HepG2 (cell line): ENCODE data around the genes CLNK and HS3ST1.

DNA sequence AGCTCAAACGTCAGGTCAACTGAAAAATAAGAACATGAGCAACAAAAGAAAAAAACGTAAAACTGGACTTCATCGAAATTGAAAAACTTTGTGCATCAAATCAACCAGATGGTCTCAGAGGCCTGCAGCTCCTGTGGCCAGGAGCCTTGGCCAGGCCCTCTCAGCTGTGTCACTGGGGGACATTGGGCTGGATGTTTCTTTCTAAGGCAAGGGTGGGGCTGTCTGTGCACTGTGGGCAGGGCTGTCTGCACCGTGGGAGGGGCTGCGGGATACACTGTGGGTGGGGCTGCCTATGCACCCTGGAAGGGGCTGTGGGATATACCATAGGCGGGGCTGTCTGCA is 31.4 kb downstream of the ACOX3 start:
- RRBS, 2 experiments, result no CpG with 5 or more reads among the region's 6 CpGs
CAGE:
- cytosol, long polyA minus RNA, result no peak
- cytosol, long polyA plus RNA, result no peak
- long polyA plus RNA, result no peak
- nucleus, long polyA minus RNA, result no peak
- nucleus, long polyA plus RNA, result no peak

DNA sequence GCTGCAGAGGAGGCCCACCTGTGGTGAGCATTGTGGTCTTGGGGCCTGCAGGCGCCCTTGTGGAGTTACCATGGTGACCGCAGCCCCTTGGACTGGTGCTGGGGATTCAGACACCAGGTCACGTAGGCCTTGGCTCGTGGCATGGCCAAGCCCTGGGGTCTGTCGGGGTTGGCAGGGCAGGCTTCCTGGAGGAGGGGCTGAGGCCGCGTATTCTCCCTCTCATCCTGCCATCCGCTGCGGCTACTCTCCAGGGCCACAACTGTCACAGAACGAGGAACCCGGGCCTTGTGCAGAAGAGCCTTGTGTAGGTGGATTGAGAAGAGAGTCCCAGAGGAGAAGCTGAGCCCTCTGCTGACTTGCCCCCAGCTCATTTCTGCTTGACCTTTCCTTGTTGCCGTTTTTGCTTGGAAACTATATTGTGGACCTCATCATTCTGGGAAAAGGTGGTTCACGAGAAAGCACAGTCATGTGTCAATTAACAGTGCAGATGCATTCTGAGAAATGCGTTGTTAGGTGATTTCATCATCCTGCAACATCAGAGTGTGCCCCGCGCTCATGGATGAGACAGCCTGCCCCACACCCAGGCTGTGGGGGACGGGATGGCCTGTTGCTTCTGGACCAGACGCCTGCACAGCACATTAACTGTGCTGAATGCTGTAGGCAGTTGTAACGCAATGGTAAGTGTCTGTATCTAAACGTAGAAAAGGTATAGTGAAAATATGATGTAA is 38.4 kb downstream of the TRMT44 start:
- RRBS, 2 experiments, result no CpG with 5 or more reads among the region's 20 CpGs
CAGE:
- cytosol, long polyA minus RNA, result no peak
- cytosol, long polyA plus RNA, result no peak
- long polyA plus RNA, result no peak
- nucleus, long polyA minus RNA, result no peak
- nucleus, long polyA plus RNA, result no peak

DNA sequence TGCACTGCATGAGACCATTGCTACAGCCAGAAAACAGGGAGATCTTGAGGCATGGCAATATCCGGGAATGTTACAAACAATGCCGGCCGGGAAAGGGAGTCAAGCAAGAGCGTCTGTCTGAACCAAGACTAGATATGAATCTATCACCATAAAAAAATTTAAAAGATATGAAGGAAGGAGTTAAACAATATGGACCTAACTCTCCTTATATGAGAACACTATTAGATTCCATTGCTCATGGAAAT is 46.5 kb upstream of the FAM90A26 start:
- RRBS, 2 experiments, result no CpG with 5 or more reads among the region's 4 CpGs
CAGE:
- cytosol, long polyA minus RNA, result no peak
- cytosol, long polyA plus RNA, result no peak
- long polyA plus RNA, result no peak
- nucleus, long polyA minus RNA, result no peak
- nucleus, long polyA plus RNA, result no peak

- RRBS, 2 experiments, result 97 to 98% methylated on average over 12 to 15 of the region's 62 CpGs
CAGE:
- cytosol, long polyA minus RNA, result no peak
- cytosol, long polyA plus RNA, result no peak
- long polyA plus RNA, result no peak
- nucleus, long polyA minus RNA, result no peak
- nucleus, long polyA plus RNA, result no peak
Measured at GRCh38 chr4:10018562-10019492, 2.5 kb downstream of the SLC2A9 start.

- RRBS, 2 experiments, result no CpG with 5 or more reads among the region's 6 CpGs
CAGE:
- cytosol, long polyA minus RNA, result no peak
- cytosol, long polyA plus RNA, result no peak
- long polyA plus RNA, result no peak
- nucleus, long polyA minus RNA, result no peak
- nucleus, long polyA plus RNA, result no peak
Measured at GRCh38 chr4:10054253-10055035, 33.1 kb upstream of the SLC2A9 start.

DNA sequence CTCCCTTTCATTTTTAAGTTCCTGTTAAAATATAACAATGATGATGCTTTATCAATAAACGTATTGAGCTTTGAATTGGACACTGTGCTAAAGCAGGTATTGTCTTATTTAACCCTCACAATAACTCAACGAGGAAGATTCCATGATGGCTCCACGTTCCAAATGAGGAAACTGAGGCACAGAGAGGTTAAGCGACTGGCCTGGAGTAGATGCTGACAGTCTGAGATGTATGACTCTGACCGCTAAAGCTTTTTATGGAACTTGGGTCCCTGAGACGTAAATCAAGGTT is 36.0 kb upstream of the SLC2A9 start:
- RRBS, 2 experiments, result no CpG with 5 or more reads among the region's 6 CpGs
CAGE:
- cytosol, long polyA minus RNA, result no peak
- cytosol, long polyA plus RNA, result no peak
- long polyA plus RNA, result no peak
- nucleus, long polyA minus RNA, result no peak
- nucleus, long polyA plus RNA, result no peak

- RRBS, 2 experiments, result no CpG with 5 or more reads among the region's 42 CpGs
CAGE:
- cytosol, long polyA minus RNA, result no peak
- cytosol, long polyA plus RNA, result no peak
- long polyA plus RNA, result no peak
- nucleus, long polyA minus RNA, result no peak
- nucleus, long polyA plus RNA, result no peak
Measured at GRCh38 chr4:10084221-10085618, 31.9 kb downstream of the WDR1 start.

GRCh38 chr4:10094582-10095676 is 21.7 kb downstream of the WDR1 start:
- RRBS, 2 experiments, result 98 to 100% methylated on average over 2 to 5 of the region's 32 CpGs
CAGE:
- cytosol, long polyA minus RNA, result no peak
- cytosol, long polyA plus RNA, result no peak
- long polyA plus RNA, result no peak
- nucleus, long polyA minus RNA, result no peak
- nucleus, long polyA plus RNA, result no peak

DNA sequence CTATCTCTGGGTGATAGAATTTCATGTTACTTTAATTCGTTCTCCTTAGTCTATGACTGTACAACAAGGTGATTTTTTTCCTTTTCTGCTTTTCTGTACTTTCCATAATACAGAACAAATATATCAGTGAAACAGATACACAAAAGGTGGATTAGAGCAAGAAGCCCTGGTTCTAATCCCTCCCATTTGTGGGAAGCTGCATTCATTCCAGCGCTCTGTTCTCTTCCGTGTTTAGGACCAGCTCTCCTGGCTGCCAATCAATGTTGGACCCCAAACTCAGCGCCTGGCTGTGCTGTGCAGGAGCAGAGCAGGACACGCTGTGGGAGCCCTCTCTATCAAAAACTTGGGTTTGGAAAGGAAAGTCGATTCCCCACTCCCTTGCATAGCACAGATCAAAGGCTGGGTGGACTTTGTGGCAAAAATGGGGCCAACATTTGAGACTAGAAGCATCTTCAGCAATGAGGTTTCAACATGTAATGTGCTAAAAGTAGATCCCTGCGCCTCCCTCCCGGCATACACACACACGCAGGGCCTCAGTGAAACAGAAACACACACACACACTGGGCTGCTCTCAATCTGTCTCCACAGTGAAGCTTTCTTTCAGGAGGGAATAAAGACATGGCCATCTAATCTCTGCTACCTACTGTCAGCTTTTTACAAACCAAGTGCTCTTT is 12.3 kb downstream of the WDR1 start:
- RRBS, 2 experiments, result no CpG with 5 or more reads among the region's 9 CpGs
CAGE:
- cytosol, long polyA minus RNA, result no peak
- cytosol, long polyA plus RNA, result no peak
- long polyA plus RNA, result no peak
- nucleus, long polyA minus RNA, result no peak
- nucleus, long polyA plus RNA, result no peak

- RRBS, 2 experiments, result no CpG with 5 or more reads among the region's 17 CpGs
CAGE:
- cytosol, long polyA minus RNA, result no peak
- cytosol, long polyA plus RNA, result no peak
- long polyA plus RNA, result no peak
- nucleus, long polyA minus RNA, result no peak
- nucleus, long polyA plus RNA, result no peak
Measured at GRCh38 chr4:10109164-10109991, 7.2 kb downstream of the WDR1 start.

GRCh38 chr4:10449699-10450336 is 7.4 kb downstream of the ZNF518B start:
- RRBS, 2 experiments, result no CpG with 5 or more reads among the region's 3 CpGs
CAGE:
- cytosol, long polyA minus RNA, result no peak
- cytosol, long polyA plus RNA, result no peak
- long polyA plus RNA, result no peak
- nucleus, long polyA minus RNA, result no peak
- nucleus, long polyA plus RNA, result no peak

DNA sequence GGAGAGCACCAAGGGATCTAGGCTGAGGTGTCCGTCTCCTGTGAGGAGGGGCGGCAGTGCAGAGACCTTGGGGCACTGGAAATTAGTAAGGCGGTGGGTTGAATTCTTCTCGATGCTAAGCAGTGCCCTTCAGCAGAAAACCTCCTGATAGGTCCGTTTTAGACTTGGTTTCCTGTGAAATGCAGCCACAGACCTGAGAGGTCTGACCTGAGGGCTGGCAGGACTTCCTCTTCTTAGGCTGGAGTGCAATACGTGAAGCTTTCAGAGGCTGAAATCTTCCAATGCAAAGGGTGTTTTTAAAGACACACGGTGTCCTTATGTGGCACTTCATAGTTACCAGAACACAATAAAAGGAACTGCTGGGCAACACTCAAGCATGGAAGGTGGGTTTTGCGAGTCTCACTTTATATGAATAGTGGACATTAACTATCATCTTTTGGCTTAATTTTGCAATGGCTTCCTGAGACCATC is at the start of gene CLNK:
TSS of gene CLNK (minus strand) at position 90 of the 471 bp plus-strand sequence.
- RRBS, 2 experiments, result no CpG with 5 or more reads among the region's 8 CpGs
CAGE:
- cytosol, long polyA minus RNA, result no peak
- cytosol, long polyA plus RNA, result no peak
- long polyA plus RNA, result no peak
- nucleus, long polyA minus RNA, result no peak
- nucleus, long polyA plus RNA, result no peak

DNA sequence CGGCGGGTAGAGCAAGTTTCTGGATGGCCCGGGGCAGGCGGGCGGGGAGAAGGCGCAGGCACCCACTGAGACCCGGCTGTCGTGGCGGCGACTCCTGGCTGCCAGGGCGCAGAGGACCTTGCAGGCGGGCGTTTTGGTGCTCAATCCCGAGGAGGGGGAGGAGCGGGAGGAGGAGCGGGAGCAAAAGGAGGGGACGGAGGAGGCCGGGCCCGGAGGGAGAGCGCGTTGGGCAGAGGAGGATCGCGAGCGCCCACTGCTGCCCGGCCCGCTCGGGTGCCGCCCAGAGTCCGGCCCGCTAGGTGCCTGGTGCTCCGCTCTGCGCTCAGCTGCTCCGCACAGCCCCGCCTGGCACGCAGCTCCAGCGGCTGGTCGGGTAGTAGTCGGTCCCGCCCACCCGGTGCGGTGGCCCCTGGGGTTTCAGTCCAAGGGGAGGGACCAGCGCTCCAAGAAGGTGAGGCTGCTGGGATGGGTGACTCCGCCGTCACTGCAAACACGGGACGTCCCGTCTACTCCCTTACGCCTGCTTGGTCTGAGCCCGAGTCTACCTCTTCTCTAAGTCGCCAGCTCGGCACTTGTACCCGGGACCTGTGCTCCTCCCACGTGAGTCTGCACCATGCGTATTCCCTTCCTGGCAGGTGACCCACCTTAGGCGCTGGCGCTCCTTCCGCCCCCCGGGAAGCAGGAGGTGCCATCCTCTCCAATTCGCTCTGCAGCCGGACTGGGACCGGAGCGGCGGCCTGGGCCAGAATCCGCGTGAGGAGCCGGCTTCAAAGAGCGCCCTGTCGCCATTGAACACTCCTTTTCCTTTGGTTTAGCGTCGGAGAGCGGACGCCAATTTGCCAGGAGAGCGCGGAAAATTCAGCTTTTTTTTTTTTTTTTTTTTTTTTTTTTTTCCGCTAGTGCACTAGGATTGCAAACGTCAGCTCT is at the start of gene HS3ST1:
TSS of gene HS3ST1 (minus strand) at position 114 of the 927 bp plus-strand sequence.
- RRBS, 2 experiments, result 30 to 34% methylated on average over 27 to 35 of the region's 76 CpGs
CAGE:
- cytosol, long polyA minus RNA, result no peak
- cytosol, long polyA plus RNA, result no peak
- long polyA plus RNA, result no peak
- nucleus, long polyA minus RNA, result no peak
- nucleus, long polyA plus RNA, result no peak

- RRBS, 2 experiments, result no CpG with 5 or more reads among the region's 5 CpGs
CAGE:
- cytosol, long polyA minus RNA, result no peak
- cytosol, long polyA plus RNA, result no peak
- long polyA plus RNA, result no peak
- nucleus, long polyA minus RNA, result no peak
- nucleus, long polyA plus RNA, result no peak
Measured at GRCh38 chr4:11722272-11722875, 293.7 kb upstream of the HS3ST1 start.

GRCh38 chr4:11801840-11802321 is 373.2 kb upstream of the HS3ST1 start:
- RRBS, 2 experiments, result no CpG with 5 or more reads among the region's 5 CpGs
CAGE:
- cytosol, long polyA minus RNA, result no peak
- cytosol, long polyA plus RNA, result no peak
- long polyA plus RNA, result no peak
- nucleus, long polyA minus RNA, result no peak
- nucleus, long polyA plus RNA, result no peak

- RRBS, 2 experiments, result 10% methylated on average over 2 of the region's 6 CpGs; no CpG with 5 or more reads in 1 of the 2 experiments
CAGE:
- cytosol, long polyA minus RNA, result no peak
- cytosol, long polyA plus RNA, result no peak
- long polyA plus RNA, result no peak
- nucleus, long polyA minus RNA, result no peak
- nucleus, long polyA plus RNA, result no peak
Measured at GRCh38 chr4:11904899-11905418, 476.3 kb upstream of the HS3ST1 start.

- RRBS, 2 experiments, result no CpG with 5 or more reads among the region's 10 CpGs
CAGE:
- cytosol, long polyA minus RNA, result no peak
- cytosol, long polyA plus RNA, result no peak
- long polyA plus RNA, result no peak
- nucleus, long polyA minus RNA, result no peak
- nucleus, long polyA plus RNA, result no peak
Measured at GRCh38 chr4:12903147-12903602, 581.0 kb downstream of the RAB28 start.

DNA sequence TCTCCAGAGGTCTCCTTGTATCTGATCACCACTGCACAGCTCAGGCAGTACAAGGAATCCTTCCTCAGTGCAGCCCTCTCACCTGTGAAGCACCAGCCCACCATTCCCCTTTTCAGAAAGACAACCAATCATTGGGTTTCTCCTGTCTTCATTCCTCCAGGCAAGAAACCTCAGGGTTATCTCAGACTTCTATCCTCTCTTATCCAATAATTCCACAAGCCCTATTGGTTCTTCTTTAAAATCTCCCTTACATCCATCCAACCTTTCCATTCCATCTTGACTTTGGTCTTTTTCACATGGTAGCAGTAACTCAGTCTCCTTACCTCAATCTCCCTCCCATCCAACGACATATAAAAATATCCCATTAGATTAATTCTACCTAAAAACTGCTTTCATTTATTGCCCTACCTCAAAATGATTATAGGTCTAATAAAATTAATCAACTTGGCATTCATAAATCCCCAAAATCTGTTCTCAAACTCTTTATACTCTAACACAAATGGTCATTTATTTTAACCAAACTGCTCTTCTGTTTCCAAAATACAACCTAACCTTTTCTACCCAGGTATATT is 109.6 kb downstream of the RAB28 start:
- RRBS, 2 experiments, result no CpG with 5 or more reads among the region's 1 CpG
CAGE:
- cytosol, long polyA minus RNA, result no peak
- cytosol, long polyA plus RNA, result no peak
- long polyA plus RNA, result no peak
- nucleus, long polyA minus RNA, result start-site peak on the minus strand centred at position 496 of the sequence, 289 bp wide, 138 reads
- nucleus, long polyA plus RNA, result no peak

GRCh38 chr4:13613259-13613998 is 14.1 kb downstream of the BOD1L1 start:
- RRBS, 2 experiments, result no CpG with 5 or more reads among the region's 4 CpGs
CAGE:
- cytosol, long polyA minus RNA, result no peak
- cytosol, long polyA plus RNA, result no peak
- long polyA plus RNA, result no peak
- nucleus, long polyA minus RNA, result no peak
- nucleus, long polyA plus RNA, result no peak

- RRBS, 2 experiments, result no CpG with 5 or more reads among the region's 6 CpGs
CAGE:
- cytosol, long polyA minus RNA, result no peak
- cytosol, long polyA plus RNA, result no peak
- long polyA plus RNA, result no peak
- nucleus, long polyA minus RNA, result no peak
- nucleus, long polyA plus RNA, result no peak
Measured at GRCh38 chr4:13619743-13620187, 7.8 kb downstream of the BOD1L1 start.